Skin of body (tissue), 2 donors: ENCODE data around the genes NDUFA12, METAP2, AMDHD1 and HAL.

- RAMPAGE, long total RNA: no peak
Measured at GRCh38 chr12:93575306-93576167, 3.1 kb downstream of the SOCS2 start.

GRCh38 chr12:93759380-93760294 lies 82.5 kb downstream of the CRADD start:
- RAMPAGE, long total RNA: no peak

- RAMPAGE, long total RNA: no peak
Measured at GRCh38 chr12:93784329-93784865, 107.2 kb downstream of the CRADD start.

DNA sequence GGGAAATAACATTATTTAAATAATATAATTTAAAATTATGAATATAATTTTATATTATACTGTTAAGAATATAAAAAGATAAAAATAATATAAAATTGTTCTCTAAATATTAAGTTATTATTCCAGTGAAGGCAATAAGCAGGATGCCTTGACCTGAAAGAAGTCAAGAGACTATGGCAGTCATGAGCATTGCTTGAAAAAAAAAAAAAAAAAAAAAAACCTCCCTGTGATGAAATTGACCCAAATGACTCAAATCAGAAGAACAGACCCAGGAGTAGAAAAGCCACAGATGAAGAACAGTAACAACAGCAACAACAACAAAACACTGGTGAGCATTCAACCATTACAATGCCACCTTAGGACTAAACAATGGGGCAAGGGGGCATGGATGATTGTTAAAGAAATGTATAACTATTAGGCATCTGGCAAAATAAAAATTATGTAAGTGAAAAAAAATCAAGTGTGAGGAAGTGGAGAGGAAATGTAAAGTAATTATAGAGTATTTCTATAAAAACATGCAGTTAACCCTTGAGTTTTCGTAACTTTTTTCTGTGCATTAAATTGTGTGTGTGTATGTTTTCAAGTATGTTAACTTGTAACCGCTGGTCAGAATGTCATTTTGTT lies 170.2 kb downstream of the CRADD start:
- RAMPAGE, long total RNA: no peak

- RAMPAGE, long total RNA: no peak
Measured at GRCh38 chr12:93894365-93895447, 217.5 kb downstream of the CRADD start.

DNA sequence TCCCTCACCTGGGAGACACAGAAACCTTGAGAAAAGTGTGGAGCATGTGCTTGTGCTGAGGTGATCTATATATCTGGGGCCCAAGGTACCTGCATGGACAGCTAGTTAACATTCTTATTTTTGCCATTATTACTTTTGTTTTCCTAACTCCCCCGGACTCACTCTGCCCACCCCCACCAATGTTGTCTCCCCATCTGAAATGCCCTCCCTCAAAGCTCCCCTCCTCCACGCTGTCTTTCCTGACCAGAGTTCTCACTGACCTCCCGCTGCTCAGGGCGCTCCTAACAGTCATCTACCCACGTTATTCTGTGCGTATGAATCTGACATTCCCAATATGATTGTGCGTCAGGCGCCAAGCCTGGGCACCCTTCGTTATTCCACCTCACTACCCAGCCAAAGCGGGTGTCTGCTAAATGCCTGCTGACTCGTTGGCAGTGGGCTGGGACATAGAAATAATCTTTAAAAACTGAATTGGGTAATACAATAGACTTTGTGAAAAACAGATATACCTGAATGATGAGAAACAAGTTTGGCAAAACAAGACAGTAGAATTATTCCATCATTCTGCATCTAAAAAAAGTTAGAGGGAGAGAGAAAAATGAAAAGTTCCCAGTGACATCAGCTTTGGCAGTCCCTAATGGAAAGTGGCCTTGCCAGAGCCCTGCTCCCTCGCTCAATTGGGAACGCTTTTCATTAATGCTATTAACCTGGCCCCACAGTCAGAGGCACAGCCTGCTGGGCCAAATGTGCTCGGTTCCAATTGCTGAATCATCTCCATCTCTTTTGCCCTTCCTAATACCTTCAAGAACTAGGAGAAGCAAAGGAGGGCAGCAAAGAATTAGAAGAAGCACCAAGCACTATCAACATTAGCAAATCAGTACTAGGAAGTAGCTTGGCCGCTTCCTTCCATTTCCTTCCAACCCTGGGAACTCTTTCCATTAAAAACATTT lies 74.0 kb upstream of the PLXNC1 start:
- RAMPAGE, long total RNA: no peak

DNA sequence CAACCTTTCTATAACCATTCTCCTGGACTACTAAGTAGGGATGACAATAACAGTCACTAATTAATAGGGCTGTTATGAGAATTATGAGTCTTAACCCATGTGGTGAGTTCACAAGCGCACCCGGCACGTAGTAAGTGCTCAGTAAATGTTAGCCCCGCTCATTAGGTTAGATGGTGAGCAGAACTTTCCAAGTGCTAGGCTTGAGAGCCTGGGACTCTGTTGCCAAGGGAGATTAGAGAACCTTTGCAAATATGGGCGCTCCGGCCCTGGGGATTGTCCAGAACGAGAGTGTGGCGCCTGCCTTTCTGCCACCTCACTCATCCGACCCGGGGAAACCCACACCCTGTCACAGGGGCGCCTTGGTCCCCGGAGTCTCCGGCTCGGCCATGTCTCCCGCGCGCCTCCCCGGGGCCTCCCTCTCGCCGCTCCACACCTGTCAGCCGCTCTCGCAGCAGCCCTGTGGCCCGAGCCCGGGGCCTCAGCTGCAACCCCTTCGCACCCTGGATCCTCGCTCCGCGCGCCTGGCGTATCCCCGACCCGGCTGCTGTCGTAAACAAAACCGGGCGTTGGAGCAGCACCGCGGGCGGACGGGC lies 585 bp upstream of the PLXNC1 start:
- RAMPAGE, long total RNA: no peak

GRCh38 chr12:94262078-94262858 lies 113.9 kb downstream of the PLXNC1 start:
- RAMPAGE, long total RNA: no peak

- RAMPAGE, long total RNA: no peak
Measured at GRCh38 chr12:94689985-94690777, 39.8 kb upstream of the TMCC3 start.

DNA sequence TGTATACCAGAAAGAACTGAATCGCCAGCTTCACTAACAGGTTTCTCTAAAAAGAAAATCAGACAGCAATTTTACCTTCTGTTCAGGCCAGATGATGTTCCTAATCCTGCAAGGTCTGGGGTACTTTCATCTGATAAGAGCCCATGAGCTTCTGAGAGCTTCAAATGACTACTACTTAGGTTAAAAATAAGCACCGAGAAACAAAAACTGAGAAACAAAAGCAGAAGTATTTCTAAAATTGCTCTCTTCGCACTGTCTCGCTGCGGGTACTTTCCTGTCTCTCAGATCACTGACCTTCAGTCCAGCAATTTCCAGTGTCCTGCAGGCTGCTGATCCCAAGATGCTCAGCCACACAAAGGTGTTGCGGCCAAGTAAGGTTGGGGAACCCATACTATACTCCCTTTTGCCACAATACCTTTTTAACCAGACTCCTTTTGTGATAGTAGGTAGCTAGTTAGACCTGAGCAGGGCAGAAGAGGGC lies 167.7 kb upstream of the TMCC3 start:
- RAMPAGE, long total RNA: no peak

- RAMPAGE, long total RNA: start-site peak on the minus strand at chr12:95003686-95003713, 4,881 and 785 reads in 2 replicates
Measured at GRCh38 chr12:95003594-95004162, at the start of gene NDUFA12. NDUFA12 (minus strand) TSS chr12:95003697.

DNA sequence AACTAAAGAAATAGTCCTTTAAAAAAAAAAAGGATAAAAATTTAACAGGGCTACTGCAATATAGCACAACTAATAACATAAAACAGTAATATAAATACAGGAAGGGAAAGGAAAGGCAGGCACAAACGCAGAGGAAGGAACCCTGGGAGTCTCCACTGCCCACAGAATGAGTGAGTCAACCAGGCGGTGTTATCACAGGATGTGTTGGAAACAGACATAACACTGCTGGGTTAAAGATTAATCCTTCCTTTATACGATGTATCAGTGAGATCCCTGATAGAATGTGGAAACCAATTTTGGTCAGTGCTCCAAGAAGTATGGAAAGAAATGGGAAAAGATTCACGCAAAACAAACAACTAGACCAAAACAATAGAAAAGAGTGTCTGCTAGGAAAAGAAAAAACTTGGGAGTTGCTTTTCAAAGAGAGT lies 47.9 kb downstream of the FGD6 start:
- RAMPAGE, long total RNA: no peak

GRCh38 chr12:95383815-95384456 lies 90.0 kb upstream of the METAP2 start:
- RAMPAGE, long total RNA: no peak

DNA sequence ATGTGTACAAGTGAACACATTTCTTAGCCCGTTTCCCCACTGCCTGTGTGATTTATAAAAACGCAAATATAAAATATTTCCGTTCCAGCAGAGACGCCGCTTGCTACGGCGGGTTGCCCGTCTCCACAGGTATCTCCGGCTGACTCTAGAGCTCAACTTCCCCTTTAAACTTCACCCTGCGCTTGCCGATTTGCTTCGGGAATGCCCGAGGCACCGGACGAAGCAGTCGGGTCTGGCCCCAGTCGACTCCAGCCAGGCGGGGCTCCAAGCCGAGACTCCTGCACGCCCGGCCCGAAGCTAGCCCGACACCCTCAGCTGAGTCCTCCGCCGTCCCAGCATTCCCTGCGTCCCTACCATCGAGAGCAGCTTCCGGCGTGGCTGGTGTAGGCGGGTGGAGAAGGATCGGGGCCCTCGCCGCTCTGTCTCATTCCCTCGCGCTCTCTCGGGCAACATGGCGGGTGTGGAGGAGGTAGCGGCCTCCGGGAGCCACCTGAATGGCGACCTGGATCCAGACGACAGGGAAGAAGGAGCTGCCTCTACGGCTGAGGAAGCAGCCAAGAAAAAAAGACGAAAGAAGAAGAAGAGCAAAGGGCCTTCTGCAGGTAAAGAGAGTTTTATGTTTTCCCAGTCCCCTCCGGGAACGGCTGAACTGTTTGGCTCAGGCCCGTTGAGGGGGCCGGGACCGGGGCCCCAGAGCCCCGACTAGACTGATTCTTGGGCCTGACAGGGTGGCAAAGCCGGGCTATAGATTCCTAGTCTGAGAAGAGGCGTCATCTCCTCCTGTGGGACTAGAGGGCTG lies at the start of gene METAP2:
TSS of gene METAP2 (plus strand) at position 424 of the 799 bp plus-strand sequence.
- RAMPAGE, long total RNA: start-site peak on the plus strand centred at position 416 of the sequence, 60 bp wide, 3,780 and 274 reads in 2 replicates

- RAMPAGE, long total RNA: no peak
Measured at GRCh38 chr12:95475914-95476398, 2.0 kb downstream of the METAP2 start.

DNA sequence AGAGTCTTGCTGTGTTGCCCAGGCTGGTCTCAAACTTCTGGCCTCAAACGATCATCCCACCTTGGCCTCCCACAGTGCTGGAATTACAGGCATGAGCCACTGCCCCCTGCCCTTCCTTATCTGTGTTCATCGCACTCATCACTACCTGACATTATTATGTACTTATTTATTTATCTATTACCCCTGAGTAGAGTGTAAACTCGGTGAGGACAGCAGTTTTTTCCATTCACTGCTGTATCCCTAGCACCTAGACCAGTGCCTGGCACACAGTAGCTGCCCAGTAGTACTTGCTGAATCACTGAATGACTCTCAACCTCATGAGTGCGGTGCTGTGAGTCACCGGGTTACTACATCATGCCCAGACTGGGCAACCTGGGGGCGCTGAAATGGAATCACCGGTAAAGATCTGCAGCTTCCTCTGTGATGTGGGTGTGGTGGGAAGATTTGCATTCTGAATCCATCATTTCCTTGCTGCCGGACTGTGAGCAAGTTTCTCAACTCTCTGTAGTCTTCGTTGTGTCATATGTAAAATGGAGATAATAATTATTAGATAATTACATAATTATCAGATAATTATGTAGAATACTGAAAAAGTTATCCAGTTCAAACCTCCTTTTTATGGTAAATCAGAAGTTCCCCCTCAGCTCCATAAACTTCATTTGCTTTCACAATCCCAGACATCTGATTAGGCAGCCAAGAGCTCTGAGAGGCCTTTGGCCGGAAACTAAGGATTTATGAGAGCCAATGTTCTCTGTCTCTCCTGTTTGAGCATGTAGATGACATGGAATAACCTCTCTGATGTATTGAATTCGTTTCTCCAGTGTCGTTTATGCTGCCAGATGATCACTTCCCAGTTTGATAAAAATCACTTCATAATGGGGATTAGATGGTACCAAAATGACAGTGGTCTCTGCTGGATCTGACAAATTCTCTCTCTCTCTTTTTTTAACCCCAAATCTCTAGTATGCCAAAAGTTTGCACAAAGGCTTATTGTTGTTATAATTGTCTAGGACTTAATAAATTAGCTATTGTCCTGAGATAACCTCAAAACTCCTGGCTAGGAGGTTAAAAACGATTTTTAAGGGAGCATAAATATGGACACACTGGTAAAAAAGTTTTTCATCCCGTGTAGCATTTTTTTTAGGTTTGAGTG lies 82.2 kb upstream of the USP44 start:
- RAMPAGE, long total RNA: no peak

- RAMPAGE, long total RNA: no peak
Measured at GRCh38 chr12:95739447-95740460, 50.8 kb downstream of the NTN4 start.

- RAMPAGE, long total RNA: no peak
Measured at GRCh38 chr12:95763742-95764397, 26.7 kb downstream of the NTN4 start.

- RAMPAGE, long total RNA: no peak
Measured at GRCh38 chr12:95942868-95943650, at the start of gene AMDHD1. AMDHD1 (plus strand) TSS chr12:95943331.

GRCh38 chr12:95996196-95996751 lies at the start of gene HAL:
HAL (minus strand) TSS chr12:95996344.
- RAMPAGE, long total RNA: no peak